Metastatic Lung Carcinoma in the Adrenal Gland (tissue), 1 donor: ENCODE measurements around a stretch of chr13.

GRCh38 chr13:30737842-30738493 lies 2.6 kb downstream of the ALOX5AP start:
- PRO-cap, result no peak

GRCh38 chr13:30792635-30793004 lies 57.3 kb downstream of the ALOX5AP start:
- PRO-cap, result no peak

DNA sequence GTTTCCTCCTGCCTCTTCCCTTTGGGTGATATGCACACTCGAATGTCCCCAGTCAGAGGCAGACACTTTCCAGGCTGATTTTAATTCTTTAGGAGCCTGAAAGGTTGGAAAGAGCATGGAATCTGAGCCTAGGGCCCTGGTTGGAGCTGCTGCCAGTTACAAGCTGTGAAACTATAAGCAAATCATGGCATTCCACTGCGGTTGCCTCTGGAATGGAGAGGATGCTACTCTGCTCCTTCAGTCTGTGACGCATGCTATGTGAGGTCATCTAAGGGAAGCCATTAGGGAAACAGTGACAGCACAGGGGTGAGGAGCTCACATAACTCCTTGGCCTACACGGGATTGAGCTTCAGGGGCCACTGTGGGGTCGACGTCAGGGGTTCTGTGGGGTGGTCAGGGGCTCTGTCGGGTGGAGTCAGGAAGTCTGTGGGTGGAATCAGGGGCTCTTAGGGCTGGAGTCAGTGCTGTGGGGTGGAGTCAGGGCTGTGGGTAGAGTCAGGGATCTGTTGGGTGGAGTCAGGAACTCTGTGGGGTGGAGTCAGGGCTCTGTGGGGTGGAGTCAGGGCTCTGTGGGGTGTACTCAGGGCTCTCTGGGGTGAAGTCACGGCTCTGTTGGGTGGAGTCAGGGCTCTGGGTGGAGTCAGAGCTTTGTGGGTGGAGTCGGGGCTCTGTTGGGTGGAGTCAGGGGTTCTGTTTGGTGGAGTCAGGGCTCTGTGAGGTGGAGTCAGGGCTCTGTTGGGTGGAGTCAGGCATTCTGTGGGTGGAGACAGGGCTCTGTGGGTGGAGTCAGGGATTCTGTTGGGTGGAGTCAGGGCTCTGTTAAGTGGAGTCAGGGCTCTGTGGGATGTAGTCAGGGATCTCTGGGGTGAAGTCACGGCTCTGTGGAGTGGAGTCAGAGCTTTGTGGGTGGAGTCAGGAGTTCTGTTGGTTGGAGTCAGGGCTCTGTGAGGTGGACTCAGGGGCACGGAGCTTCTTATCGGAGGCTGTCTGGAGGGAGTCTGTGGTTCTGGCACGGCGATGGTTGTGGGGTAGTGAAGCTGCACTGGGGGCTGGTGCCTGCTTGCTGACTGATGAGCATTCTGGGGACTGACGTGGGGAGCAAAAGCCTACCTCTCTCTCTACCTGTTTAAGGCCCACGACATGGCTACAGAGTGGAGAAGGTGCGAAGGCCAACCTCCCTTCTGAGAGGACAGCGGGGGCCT lies 35.7 kb upstream of the MEDAG start:
- PRO-cap, result no peak

GRCh38 chr13:30924511-30925203 lies 7.8 kb upstream of the TEX26 start:
- PRO-cap, result no peak

DNA sequence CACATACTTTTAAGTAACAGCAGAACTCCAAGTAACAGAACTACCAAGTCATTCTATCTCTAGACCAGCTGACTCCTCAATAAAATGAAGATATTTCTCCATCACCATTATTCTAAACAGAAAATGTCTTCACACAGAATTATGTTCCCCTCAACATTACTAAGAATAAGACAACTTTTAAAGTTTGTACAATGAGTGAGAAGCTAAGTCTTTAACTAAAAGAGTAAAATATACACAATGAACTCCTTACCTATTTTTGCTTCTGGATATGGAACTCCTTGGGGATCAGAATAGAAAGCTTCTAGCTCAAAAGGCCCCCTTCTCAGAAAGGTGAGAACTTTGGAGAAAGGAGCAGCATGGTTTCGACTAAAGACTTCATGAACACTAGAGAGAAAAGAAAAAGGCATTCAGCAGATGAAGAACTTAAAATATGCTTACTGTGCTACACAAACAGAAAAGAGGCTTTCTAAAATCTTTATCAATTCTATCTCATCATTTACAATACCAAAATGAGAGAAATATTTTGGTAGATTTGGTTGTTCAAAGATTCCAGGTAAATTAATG lies 13.9 kb downstream of the HSPH1 start:
- PRO-cap, result no peak

GRCh38 chr13:31208112-31208705 lies 8.4 kb downstream of the B3GLCT start:
- PRO-cap, result no peak

- PRO-cap, result no peak
These were observed 172.5 kb downstream of the B3GLCT start for GRCh38 chr13:31372253-31372607.

DNA sequence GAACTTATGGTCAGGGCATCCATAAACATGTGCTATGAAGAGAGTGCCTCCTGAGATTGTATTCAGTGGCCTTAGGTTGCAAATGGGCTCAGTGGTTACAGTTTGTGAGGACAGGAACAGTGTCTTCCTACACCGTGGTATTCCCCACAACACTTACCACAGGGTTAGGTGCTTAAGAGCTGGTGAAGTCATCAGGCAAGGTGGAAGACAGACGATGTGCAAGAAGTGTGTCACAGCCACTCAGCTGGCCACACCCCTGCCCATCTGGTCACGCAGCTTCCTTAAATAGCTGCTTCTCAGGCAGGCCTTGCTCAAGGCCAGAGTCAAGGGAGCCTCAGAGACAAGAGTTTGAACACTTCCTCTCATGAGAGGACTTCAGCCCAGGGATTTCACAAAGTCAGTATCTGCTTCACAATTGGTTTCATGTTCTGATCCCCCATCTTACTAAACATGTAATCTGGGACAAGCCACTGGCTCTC lies 80.4 kb upstream of the FRY start:
- PRO-cap, result bidirectional peak, plus-strand start at position 314 of the sequence, minus-strand start at position 141 of the sequence

- PRO-cap, result no peak
These were observed 65.9 kb upstream of the FRY start for GRCh38 chr13:31965464-31966285.

GRCh38 chr13:32016049-32016864 lies 15.3 kb upstream of the FRY start:
- PRO-cap, result no peak

- PRO-cap, result no peak
These were observed 61.1 kb downstream of the ZAR1L start for GRCh38 chr13:32253837-32254751.

- PRO-cap, result no peak
These were observed 29.9 kb downstream of the ZAR1L start for GRCh38 chr13:32285119-32285798.

DNA sequence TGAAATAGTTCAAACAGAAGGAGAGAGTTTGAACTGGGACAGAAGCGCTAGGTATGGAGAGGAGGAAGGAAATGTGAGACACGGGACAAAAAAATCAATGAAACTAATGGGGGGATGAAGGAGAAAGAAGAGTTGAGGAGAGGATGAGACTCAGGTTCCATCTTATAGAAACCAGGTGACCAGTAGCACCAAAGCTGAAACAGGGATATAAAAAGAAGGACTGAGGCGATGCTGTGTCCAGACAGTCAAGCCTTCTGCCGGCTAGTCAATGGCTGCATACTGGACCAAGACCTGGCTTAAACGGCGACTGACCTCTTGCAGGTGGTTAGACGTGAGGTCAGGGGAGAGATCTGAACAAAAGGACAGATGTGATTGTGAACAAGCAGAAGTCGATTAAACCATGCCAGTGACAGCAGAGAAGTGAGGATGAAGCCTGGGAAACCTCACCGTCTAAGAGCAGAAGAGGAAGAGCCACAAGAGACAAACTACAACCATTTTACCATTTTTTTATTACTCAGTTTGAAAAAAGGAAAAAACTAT lies 24.4 kb downstream of the ZAR1L start:
- PRO-cap, result no peak

DNA sequence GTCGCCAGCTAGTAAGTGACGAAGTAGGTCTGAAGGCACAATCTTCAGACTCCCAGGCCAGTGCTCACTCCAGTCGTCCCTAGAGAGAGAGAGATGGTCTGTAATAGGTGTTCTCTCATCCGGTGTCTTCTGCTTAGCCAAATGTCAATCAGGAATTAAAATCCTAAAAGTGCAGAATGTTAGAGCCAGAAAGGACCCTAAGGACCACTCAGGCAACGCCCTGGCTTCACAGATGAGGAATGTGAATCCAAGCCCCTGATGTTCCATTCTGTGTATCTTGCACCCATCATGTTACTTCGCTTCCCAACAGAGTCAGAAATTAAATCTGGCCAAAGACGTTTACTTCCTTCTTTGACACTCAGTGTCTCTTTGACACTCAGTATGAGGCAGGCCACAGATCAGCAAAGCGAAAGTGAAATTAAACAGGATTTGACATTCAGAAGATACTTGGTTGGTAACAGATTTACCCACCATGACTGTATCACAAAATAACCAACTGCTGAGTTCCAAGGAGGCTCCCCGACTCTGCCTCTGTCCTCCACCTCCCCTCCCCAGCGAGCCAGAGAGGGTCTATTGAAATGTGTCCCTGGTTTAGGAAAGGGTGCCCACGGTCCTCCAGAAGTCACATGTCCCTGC lies 1.9 kb downstream of the N4BP2L1 start:
- PRO-cap, result no peak

DNA sequence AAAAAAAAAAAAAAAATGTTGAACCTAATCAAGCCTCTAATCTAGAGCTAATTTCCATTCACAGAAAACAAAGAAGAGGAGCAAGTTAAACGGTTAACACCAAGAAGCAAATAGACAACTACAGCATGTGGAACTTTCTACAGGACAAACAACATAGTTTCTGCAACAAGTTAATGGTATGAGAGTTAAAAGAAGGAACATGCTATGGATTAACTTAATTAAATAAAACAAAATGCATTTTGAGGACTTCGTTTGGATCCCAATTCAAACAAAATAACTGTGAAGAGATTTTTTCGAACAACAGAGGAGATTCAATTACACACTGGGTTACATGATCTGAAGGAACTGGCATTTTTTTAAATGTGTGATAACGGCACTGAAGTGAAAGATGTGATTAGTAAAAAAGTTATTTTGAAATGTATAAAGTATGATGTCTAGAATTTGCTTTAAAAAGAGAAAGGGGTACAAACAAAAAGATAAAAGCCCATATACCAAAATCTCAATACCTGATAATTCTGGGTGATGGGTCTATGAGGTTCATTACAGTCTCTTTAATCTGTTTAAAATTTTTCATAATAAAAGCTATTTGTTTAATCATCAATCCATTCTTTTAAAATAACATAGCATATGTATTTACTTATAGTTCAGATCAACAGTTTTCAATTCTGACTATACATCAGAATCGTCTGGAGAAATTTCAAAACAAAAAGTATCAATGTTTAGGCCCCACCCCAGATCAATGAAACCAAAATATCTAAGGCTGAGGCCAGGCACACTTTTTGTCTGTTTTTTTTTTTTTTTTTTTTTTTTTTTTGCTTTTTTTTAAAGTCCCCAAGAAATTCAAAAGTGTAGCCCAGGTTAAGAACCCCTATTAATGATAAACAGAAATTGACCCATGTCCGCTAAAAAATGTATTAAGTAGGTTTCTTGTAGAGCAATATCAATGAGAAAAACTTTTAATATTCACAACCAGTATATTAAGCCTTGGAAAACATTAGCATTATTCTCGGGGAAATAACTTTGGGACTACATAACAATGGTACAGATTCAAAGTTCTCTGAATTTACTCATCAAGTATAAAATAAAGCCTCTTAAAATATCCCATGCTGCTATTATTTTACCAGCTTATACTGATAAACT lies 12.2 kb downstream of the N4BP2L2 start:
- PRO-cap, result no peak

GRCh38 chr13:33207297-33208015 lies 78.1 kb downstream of the STARD13 start:
- PRO-cap, result no peak

- PRO-cap, result no peak
These were observed 52.1 kb downstream of the STARD13 start for GRCh38 chr13:33233316-33234069.

DNA sequence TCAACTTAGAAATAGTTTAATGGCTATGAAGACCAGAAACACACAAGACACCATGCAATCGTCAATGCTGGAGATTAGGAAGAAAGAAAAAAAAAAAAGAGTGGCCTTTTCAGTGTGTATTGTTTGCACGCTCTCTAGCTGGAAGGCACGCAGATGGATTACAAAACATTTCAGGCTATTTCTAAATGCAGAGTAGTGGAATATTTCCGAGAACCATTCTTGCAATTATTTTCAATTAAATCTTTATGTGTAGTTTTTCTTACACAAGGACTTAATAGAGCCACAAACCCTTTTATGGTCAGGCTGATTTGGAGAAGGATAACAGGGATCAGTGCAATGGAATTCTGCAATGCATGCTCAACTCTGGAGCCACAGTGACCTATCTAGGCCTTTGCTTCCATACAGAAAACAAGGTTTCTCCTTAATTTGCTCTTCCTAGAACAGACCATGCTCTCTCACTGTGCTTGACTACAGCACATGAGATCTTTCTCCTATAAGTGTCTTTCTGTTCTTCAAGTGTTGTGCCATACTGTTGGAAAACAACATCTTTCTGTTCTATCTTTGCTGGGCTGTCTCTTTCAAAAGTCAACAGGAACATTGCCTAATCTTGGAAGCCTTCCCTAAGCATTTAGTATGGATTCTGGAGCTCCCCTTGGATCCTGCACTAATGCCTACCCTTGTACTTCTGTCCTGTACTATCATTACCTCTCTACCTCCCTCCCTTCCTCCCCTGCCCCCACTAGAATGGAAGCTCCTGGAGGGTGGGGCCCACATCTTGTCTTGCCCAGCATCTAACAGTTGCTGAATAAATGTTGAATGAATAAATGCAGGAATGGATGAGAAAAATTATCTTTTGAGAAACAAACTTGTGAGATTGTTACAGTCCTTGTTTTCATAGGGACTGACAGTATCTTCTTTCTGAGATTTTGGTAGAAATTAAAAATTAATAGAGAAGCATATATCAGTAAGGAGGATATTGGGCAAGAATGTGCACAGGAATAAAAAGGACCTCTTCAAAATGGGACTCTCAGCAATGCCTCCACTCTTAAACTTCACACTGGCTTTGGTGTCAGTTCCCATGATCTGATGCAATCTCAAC lies 26.8 kb downstream of the STARD13 start:
- PRO-cap, result no peak

GRCh38 chr13:33487541-33488287 lies 202.2 kb upstream of the STARD13 start:
- PRO-cap, result no peak

GRCh38 chr13:33536946-33537639 lies 251.5 kb upstream of the STARD13 start:
- PRO-cap, result no peak